Liver (tissue), 9 donors: ENCODE data around the genes C3orf80 and ARL14.

DNA sequence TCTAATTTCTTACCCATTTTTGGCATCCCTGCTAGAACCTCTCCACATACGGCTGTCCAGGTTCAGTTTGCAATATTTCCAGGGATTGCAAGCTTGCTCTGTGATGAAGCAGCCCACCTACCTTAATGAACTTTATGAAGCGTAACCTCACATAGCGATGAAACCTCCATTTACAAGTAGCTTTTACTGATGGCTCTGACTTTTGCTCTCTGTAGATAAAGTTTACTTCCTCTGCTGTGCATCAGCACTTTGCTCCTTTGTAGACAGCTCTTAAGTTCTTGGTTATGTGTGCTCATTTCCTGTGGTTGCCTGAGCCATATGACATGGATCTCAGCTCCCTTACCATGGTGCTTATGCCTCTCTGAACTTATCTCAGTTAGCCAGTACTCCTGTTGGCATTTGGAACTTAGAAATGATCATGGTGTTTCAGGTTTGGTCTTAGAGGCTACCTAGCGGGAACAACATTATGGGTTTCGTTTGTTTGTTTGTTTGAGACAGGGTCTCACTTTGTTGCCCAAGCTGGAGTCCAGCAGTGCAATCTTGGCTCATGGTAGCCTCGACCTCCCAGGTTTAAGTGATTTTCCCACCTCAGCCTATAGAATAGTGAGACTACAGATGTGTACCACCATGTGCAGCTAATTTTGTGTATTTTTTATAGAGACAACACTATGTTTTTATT is 7.8 kb downstream of the MFSD1 start:
- PRO-cap, 5 experiments: no peak in any of the 5 experiments
- RAMPAGE, long total RNA, 2 experiments: no peak in any of the 2 experiments
- RRBS: no CpG with 5 or more reads among the region's 6 CpGs

GRCh38 chr3:159187690-159188145 is 85.3 kb upstream of the IQCJ-SCHIP1 start:
- PRO-cap, 5 experiments: peak in 4 of 5 experiments; most common plus-strand start chr3:159187972 (in 2); most common minus-strand start chr3:159187814 (in 4)
- RAMPAGE, long total RNA, 2 experiments: no peak in any of the 2 experiments
- RRBS: no CpG with 5 or more reads among the region's 9 CpGs

- PRO-cap, 5 experiments: peak in 5 of 5 experiments; most common plus-strand start chr3:159763742 (in 4); most common minus-strand start chr3:159763634 (in 5)
- RAMPAGE, long total RNA, 2 experiments: no peak in any of the 2 experiments
- RRBS: 2% methylated on average over 34 of the region's 49 CpGs
Measured at GRCh38 chr3:159763521-159763965, 461.7 kb upstream of the C3orf80 start.

DNA sequence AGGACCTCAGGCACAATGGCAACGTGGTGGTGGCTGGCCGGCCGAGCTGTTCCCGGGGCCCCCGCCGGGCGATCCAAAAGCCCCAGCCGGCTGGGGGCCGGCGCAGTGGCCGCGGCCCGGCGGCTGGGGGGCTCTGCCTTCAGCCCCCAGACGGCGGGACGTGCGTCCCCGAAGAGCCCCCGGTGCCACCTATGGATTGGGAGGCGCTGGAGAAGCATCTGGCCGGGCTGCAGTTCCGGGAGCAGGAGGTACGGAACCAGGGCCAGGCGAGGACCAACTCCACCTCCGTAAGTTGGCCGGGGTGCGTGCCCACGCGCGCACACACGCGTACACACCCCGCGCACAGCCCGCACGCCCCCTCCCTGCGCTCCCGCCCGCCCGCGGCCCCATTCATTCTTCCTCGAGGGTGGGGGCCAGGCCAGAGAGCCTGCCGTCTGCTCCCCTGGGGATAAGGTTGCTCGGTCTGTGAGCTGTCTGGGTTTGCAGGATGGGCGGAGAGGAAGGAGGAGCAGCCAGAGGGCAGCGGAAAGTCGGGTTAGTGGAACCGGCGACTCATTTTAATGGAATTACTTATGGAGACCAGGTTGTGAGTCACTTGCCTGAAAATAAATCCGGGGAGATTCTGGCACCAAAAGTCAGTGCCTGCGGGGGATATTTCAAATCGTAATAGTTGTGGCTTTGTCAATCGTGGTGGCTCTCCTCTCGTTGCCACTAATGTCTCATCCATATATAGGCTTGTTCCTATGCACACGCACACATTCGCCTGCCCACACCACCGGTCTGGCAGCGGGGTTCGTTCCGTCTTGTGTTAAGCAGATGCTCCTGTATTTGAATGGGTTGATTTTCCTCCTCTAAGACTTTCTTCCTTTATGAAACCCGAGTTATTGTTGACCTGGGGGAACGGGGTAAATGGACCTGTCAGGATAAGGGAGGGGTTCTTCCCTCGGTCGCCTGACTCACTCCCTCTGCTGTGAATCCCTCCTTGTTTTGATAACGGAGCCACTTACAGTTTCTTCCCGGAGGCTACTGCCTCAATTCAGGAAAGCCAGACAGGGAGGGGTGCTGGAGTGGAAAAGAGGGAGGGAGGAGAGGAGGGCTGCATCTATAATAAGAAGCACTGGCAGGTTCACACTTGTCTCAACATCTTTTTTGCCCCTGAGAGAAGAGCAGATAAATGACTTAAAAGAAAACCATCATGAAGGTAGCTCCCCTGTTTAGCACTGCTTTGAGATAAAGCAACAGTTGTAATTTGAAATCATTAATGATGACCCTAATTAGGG is 459.9 kb upstream of the C3orf80 start:
- PRO-cap, 5 experiments: peak in 3 of 5 experiments; most common plus-strand start position 477 of the sequence (in 1); most common minus-strand start position 250 of the sequence (in 2)
- RAMPAGE, long total RNA, 2 experiments: no peak in any of the 2 experiments
- RRBS: 3% methylated on average over 16 of the region's 67 CpGs

DNA sequence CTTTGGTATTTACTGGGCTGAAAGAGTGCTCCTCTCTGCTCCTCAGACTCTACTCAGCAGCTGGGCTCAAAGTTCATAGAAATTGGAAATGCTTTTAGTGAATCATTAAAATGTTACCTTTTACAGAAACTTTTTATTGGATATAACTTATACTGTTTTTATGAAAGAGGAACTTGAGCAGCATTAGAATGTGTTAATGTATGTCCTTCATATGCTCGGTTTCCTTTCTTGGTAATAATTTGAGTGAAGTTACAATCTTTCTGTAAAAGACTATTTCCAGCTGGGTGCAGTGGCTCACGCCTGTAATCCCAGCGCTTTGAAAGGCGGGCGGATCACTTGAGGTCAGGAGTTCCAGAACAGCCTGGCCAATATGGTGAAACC is 435.1 kb upstream of the C3orf80 start:
- PRO-cap, 5 experiments: peak in 5 of 5 experiments; most common minus-strand start position 55 of the sequence (in 3)
- RAMPAGE, long total RNA, 2 experiments: no peak in any of the 2 experiments
- RRBS: no CpG with 5 or more reads among the region's 5 CpGs

DNA sequence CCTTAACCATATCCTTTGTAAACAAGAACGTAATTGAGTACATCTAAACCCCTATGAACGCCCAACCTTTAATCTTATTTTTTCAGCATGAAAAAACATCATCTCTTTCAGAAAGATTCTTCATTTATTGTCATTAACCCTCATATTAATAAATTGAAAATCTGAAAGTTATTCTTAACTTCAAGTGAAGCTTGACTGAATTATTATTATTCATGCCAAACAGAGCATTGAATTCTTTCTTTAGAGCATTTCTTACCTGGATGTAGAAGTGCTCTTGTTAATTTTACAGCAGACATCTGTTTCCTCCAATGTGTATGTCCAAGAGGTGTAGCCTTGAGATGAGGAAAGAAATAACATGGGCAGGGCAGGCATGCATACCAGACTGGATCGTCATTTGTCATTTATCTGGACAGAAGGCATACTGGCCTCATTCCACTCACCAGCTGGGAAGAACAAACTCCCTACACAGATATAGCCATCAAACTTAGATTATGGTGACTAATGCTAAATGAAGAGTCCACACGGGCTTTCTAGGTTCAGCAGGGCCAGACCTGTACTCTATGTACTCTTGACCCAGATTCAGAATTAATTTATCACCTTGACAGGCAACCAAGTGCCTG is 401.1 kb upstream of the C3orf80 start:
- PRO-cap, 5 experiments: no peak in any of the 5 experiments
- RAMPAGE, long total RNA, 2 experiments: no peak in any of the 2 experiments
- RRBS: no CpG with 5 or more reads among the region's 4 CpGs

DNA sequence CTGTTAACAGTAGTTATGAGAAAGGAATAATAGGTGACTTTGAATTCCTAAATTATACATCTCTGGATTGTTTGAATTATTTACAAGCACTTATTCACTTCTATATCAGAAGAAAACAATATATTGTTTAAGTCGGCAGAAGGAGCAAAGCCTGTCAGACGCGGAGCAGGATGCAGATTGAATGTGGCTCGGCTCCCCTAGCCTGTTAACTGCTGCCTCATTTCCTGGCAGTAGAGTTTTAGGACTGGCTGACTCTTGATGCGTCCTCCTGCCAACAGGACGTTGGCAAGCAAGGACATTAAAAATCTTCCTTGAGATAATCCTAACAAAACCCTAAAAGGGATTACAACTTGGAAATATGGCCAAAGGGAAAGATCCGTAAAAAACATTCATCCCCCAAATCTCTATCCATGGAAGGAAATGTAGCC is 44.8 kb upstream of the C3orf80 start:
- PRO-cap, 5 experiments: no peak in any of the 5 experiments
- RAMPAGE, long total RNA, 2 experiments: no peak in any of the 2 experiments
- RRBS: no CpG with 5 or more reads among the region's 7 CpGs

- PRO-cap, 5 experiments: peak in 2 of 5 experiments; most common plus-strand start chr3:160225507 (in 1); most common minus-strand start chr3:160225472 (in 1)
- RAMPAGE, long total RNA, 2 experiments: no peak in any of the 2 experiments
- RRBS: 2% methylated on average over 46 of the region's 106 CpGs
Measured at GRCh38 chr3:160224999-160225978, at the start of gene C3orf80. TSS of gene C3orf80 (plus strand) at chr3:160225422.

- PRO-cap, 5 experiments: no peak in any of the 5 experiments
- RAMPAGE, long total RNA, 2 experiments: no peak in any of the 2 experiments
- RRBS: no CpG with 5 or more reads among the region's 8 CpGs
Measured at GRCh38 chr3:160423214-160423926, 23.9 kb downstream of the SMC4 start.

DNA sequence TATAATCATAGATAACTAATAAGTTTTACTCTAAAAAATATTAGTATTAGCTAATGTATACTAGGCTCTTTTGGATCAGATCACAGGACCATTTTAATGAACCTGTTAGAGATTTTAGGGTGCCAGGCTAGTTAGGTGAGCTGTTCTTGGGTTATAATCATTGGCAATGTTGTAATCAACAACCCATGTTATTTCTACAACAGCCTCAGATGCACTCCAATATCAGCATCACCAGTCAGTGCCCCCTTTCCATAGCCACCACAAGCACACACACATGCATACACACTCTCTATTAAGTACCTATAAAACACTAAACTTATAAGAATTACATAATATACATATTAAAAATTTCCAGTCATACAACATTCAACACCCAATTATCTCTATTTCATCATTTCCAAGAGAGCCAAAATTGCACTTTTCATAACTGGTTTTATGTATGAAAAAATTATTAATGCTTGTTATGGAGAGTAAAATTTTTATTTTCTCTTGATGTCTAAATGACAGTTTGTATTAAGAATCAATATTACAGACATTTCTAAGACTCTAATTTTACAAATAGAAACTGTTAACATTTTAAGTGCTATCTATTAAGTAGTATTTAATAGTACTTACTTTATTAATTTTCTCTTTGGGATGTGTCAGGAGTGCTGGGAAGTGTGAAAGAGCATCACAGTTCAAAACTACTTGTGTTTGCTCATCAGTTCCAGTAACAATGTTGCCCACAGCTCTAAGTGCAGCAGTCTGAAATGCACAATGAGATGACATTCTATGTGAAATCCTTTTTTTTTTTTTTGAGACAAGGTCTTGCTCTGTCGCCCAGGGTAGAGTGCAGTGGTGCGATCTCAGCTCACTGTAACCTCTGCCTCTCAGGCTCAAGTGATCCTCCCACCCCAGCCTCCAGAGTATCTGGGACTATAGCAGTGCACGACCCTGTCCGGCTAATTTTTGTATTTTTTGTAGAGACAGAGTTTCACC is 50.2 kb downstream of the KPNA4 start:
- PRO-cap, 5 experiments: no peak in any of the 5 experiments
- RAMPAGE, long total RNA, 2 experiments: no peak in any of the 2 experiments
- RRBS: no CpG with 5 or more reads among the region's 4 CpGs

GRCh38 chr3:160564264-160564650 is 1.1 kb downstream of the KPNA4 start:
- PRO-cap, 5 experiments: no peak in any of the 5 experiments
- RAMPAGE, long total RNA, 2 experiments: no peak in any of the 2 experiments
- RRBS: no CpG with 5 or more reads among the region's 6 CpGs

DNA sequence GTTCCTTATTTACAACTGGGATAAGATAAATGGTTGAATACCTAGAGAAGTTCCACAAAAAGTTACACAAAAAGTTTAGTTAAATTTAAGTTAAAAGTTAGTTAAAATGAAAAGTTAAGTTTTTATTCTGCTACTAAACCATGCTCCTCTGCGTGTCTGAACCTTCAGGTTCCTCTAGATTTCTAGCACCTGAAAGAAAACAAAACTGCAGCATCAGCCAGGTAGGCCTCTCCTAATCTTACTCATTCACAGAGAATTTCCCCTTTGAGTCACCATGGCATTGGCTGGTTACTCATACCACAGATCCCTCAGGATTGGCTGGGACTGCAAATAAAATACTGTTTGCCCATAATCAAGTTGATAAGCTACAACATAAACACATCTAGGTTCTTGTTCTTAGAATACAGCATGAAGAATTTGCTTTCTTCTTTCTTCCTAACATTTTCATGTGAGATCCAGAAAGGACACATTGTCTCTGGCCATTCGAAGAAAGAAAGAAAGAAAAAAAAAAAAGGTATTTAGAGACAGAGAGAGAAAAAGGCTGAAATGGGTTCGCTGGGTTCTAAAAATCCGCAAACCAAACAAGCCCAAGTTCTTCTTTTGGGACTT is at the start of gene ARL14:
Gene ARL14, plus strand, starts transcription at position 360 of the 609 bp plus-strand sequence.
- PRO-cap, 5 experiments: no peak in any of the 5 experiments
- RAMPAGE, long total RNA, 2 experiments: no peak in any of the 2 experiments
- RRBS: no CpG with 5 or more reads among the region's 4 CpGs

- PRO-cap, 5 experiments: peak in 5 of 5 experiments; most common plus-strand start chr3:160755199 (in 2); most common minus-strand start chr3:160755135 (in 3)
- RAMPAGE, long total RNA, 2 experiments: no peak in any of the 2 experiments
- RRBS: under 1% methylated on average over 9 of the region's 66 CpGs
Measured at GRCh38 chr3:160754115-160755303, 1.5 kb upstream of the PPM1L start.

GRCh38 chr3:160757080-160757819 is 1.2 kb downstream of the PPM1L start:
- PRO-cap, 5 experiments: peak in 2 of 5 experiments; most common minus-strand start chr3:160757335 (in 2)
- RAMPAGE, long total RNA, 2 experiments: no peak in any of the 2 experiments
- RRBS: no CpG with 5 or more reads among the region's 22 CpGs

- PRO-cap, 5 experiments: no peak in any of the 5 experiments
- RAMPAGE, long total RNA, 2 experiments: no peak in any of the 2 experiments
- RRBS: no CpG with 5 or more reads among the region's 3 CpGs
Measured at GRCh38 chr3:160837515-160838026, 81.5 kb downstream of the PPM1L start.

DNA sequence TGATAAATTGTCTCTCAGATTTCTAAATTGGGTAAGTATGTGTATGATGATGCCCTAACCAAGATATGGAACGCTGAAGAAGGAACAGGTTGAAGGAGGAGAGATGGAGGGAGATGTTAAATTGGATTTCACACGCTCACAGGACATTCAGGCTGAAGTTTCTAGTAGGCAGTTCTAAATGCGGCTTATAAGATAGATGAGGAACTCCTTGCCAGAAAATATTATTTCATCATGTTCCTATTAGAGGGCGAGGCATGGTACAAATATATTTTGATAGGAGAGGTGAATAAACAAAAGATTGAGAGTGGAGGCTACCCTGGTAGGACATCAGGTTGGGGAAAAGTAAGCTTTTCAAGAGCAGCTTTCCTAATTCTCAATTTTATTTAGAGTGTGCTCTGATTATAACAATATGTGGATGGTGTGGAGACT is 88.7 kb downstream of the B3GALNT1 start:
- PRO-cap, 5 experiments: no peak in any of the 5 experiments
- RAMPAGE, long total RNA, 2 experiments: no peak in any of the 2 experiments
- RRBS: no CpG with 5 or more reads among the region's 4 CpGs

- PRO-cap, 5 experiments: no peak in any of the 5 experiments
- RAMPAGE, long total RNA, 2 experiments: no peak in any of the 2 experiments
- RRBS: no CpG with 5 or more reads among the region's 8 CpGs
Measured at GRCh38 chr3:161101342-161102164, 3.6 kb downstream of the B3GALNT1 start.

- PRO-cap, 5 experiments: no peak in any of the 5 experiments
- RAMPAGE, long total RNA, 2 experiments: no peak in any of the 2 experiments
- RRBS: no CpG with 5 or more reads among the region's 4 CpGs
Measured at GRCh38 chr3:161228197-161228999, 7.3 kb downstream of the NMD3 start.

DNA sequence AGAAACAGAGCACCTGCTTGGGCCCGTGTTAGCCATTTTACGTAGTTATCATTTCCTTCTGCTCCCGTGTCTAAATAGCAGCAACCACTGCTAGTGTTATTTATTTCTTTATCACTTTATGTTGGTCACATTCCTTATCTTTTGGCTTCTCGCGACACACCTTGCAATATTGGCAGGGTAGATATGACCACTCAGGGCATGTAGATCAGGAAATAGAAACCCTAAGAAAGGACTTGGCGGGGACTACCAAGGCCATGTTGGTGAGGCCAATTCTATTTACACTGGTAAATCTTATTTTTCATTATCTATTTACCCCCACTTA is 1.8 kb upstream of the SPTSSB start:
- PRO-cap, 5 experiments: no peak in any of the 5 experiments
- RAMPAGE, long total RNA, 2 experiments: no peak in any of the 2 experiments
- RRBS: no CpG with 5 or more reads among the region's 6 CpGs

- PRO-cap, 5 experiments: no peak in any of the 5 experiments
- RAMPAGE, long total RNA, 2 experiments: no peak in any of the 2 experiments
Measured at GRCh38 chr3:167473502-167473857, 362 bp downstream of the SERPINI2 start.